Hematopoietic multipotent progenitor cell (in vitro differentiated cells): Measurements from ENCODE around the genes GPSM3, TSBP1 and HLA-DMA.

DNA sequence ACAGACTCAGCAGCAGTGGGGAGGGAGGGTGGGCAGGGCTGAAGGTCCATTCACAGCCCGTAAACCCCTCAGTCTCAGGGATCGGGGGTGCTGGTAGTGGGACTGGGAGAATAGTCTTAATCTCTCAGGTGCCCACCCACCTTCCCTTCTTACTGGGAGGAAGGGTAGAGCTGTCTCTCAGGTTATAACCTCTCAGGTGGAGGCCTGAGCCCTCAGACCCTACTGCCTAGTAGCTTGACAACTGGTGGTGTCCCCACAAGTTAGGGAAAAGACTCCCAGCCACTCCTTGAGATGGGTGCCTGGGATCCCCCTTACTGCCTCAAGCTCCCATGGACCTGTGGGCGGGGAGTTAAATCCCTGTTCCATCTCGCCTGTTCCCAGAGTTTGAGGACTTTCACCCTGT, 807 bp upstream of the PBX2 start:
- CAGE, long polyA plus RNA: no peak

DNA sequence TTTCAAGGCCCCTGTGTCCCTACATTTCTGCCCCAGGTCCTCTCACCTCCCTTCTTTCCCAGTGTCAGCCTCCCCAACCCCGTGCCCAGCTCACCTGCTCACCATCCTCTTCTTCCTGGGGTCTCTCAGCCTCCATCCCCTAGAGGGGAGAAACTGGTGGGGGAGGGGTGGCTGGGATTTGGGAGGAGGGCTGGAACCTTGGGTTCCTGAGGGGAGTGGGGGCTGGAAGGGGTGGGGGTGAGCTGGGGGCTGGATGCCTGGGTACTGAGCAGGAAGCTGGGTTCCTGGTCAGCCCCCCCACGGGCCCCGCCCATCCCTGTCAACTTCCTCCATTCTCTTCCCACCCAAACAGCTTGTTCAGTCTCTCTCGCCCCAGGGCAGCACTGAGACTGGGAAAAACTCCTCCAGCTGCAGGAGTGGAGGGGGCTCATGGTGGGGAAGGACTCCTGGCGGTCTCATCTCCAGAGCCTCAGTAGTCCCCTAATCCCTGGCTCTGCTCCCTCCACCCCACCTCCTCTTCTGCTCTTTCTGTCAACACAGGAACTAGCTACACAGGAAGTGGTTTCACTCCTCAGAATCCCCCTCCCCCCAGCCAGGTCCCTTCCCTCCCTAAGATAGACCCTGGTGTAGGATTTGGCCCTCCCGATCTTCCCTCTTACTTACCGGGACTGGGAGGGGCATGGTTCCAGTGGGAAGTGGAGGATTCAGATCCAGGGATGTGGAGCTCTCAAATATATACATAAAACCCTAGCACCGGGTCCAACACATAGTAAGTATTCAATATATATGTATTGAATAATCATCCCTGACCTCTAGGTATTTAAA, at the start of gene GPSM3:
Gene GPSM3 (minus strand): TSS at position 266 of the 825 bp plus-strand sequence.
- CAGE, long polyA plus RNA: start-site peak on the minus strand centred at position 248 of the sequence, 39 bp wide, 59 reads; start-site peak on the minus strand centred at position 520 of the sequence, 11 bp wide, 58 reads

DNA sequence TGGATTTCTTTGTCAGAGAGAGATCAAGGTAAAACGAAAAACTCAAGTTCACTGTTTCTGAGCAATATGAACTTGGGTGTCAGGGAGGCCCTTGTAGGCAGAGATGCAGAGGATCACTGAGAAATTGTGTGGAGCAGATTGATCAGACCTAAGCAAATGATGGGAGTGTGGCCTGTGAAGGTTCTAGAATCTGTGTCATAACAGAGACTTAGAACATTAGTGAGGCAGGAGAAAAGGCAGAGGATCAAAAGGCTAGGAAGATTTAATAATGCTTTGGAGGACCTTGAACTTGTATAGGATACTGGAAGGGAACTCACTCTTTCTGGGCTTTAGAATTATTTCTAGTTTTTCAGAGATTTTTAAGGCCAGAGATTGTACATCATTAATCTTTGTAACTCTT, at the start of gene TSBP1:
Gene TSBP1 (minus strand): TSS at position 161 of the 400 bp plus-strand sequence.
- CAGE, long polyA plus RNA: no peak

DNA sequence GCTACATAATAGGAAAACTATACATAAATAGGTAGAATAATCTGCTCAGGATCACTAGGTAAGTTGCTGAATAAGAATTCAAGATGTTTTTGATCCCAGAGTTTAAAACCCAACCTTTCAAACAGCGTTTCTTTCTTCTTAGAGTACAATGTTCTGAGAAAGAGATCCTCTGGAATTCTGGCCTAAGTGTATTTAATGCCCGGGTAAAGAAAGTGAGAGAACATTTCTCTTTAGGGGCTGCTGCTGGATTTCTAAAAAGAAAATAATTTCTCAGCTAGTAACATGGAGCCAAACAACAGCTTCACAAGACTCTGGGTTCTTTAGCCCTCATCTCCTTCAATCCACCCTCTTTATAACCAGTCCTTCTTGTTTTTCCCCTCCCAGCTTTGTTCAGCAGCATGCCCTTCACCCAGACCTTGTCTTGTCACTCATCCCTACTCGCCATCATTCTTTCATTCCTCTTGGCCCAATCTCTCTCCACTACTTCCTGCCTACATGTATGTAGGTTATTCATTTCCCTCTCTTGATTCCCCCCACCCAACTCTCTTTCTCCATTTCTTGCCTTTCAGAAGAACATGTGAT, 2.3 kb downstream of the HLA-DRA start:
- CAGE, long polyA plus RNA: no peak

GRCh38 chr6:32444507-32444745, 4.7 kb downstream of the HLA-DRA start:
- CAGE, long polyA plus RNA: no peak

GRCh38 chr6:32760990-32761507, 2.3 kb downstream of the HLA-DQB2 start:
- CAGE, long polyA plus RNA: no peak

GRCh38 chr6:32826582-32827655, 10.1 kb upstream of the HLA-DOB start:
- CAGE, long polyA plus RNA: no peak

DNA sequence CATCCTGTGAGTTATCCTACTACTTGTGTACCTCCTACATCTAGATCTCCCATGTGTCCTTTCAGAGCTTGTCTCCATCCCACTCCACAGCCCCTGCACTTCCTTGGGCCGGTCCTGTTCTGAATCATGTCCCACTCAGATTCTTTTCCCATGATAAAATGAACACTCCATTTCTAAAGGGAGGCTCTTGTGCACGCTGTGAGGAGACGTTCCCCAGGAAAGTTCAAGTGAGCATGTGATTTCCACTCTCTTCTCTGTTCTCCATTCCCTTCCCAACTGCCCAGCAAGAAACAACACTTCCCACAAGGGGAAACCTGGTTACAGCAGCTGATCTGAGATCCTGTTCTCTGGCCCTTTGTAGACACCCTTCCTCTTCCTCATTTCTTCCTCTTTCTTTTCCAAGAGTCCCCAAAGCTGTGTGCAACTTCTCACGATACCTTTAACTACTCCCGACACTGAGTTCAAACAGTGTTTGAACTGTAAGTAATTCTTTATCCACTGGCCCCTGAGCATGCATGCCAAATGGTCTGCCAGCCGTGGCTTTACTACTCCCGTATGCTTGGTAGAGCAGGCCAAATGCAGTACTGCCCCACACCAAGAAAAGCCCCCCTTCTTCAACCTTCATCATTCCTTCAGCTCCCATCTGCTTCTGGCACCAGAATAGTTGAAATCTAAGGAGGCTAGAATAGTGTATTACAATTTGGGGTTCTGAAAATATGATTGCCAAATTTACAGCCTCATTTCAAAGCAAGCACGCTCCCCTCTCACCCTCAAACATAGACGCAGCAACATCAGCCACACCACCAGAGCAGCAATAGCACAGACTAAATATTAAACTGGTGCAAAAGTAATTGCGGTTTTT, 4.5 kb downstream of the HLA-DMB start:
- CAGE, long polyA plus RNA: no peak

- CAGE, long polyA plus RNA: no peak
These were observed 3.6 kb upstream of the HLA-DMB start for GRCh38 chr6:32944291-32944952.

DNA sequence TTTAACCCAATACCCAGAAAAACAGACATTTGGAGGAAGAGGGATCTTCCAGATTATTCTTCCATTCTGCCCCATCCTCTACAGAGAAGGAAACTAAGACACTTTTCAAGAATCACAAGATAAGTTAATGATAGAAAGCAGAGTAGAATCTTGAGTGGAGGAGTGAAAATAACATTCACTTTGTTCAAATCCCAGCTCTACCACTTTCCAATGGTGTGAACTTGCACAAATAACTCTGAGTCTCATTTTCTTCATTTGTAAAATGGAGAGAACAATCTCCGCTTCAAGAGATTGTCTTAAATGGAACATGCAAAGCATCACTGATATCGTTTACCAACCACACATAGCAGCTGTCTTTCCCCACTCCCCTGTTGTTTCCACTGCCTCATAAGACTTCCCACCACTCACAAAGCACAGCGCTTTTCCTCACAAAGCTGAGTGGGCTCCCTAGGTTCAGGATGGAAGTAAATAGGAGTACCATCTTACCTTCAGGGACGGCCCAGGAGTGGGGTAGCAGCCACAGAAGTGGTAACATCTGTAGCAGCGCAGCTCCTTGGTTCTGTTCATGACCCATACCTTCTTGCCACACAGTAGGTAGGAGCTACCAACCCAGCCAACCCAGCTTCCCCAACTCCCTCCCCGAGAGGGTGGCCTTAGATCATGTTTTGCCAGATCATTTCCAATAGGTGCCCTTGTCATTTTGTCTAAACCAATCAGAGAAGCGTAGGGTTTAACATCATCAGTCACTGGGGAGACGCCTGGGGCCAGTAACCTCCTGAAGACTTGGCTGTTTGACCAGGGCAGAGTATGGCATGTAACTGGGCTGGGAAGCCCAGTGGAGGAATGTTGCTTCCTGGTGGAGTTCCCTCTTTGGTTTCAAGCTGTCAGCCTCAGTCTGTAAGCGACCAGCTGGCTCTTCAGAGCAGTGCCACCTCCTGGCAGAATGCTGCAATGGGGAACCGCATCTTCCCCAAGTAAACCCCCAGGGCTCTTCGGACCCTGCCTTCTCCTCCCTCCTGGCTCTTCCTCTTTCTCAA, at the start of gene HLA-DMA:
Gene HLA-DMA (minus strand): TSS at position 635 of the 1,037 bp plus-strand sequence.
- CAGE, long polyA plus RNA: start-site peak on the minus strand centred at position 614 of the sequence, 74 bp wide, 299 reads

DNA sequence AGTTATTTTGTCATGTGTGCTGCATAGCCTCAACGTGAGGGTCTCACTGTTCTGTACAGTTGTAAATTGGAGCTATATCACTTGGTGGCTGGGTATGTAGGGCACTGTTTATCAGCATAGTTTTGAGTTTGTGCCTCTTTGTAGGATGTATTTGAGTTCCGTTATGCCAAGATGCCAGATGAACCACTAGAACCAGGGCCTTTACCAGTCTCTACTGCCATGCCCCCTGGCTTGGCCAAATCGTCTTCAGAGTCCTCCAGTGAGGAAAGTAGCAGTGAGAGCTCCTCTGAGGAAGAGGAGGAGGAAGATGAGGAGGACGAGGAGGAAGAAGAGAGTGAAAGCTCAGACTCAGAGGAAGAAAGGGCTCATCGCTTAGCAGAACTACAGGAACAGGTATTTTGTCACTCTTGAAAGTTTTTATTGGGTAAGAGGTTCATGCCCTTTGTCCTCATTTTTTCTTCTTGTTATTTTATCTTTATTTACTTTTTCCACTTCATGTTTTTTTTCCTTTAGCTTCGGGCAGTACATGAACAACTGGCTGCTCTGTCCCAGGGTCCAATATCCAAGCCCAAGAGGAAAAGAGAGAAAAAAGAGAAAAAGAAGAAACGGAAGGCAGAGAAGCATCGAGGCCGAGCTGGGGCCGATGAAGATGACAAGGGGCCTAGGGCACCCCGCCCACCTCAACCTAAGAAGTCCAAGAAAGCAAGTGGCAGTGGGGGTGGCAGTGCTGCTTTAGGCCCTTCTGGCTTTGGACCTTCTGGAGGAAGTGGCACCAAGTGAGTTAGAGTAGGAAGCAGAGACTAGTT, 9.4 kb downstream of the BRD2 start:
- CAGE, long polyA plus RNA: start-site peak on the minus strand centred at position 203 of the sequence, 87 bp wide, 11 reads; start-site peak on the minus strand centred at position 560 of the sequence, 21 bp wide, 5 reads

- CAGE, long polyA plus RNA: no peak
These were observed 30.3 kb downstream of the COL11A2 start for GRCh38 chr6:33162093-33162300.

DNA sequence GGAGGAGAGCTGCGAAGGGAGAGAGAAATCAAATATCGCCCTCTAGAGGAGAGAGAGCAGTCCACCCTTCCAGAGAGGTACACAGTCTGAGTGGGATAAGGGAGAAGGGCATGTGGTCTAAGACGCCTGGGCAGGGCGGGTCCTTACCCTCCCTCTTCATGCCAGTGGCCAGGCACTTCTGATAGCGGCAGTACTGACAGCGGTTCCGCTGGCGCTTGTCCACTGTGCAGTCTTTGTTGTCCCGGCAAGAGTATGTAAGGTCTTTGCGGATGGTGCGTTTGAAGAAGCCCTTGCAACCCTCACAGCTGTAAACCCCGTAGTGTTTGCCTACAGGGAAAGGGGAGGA, 2.9 kb downstream of the RXRB start:
- CAGE, long polyA plus RNA: no peak

DNA sequence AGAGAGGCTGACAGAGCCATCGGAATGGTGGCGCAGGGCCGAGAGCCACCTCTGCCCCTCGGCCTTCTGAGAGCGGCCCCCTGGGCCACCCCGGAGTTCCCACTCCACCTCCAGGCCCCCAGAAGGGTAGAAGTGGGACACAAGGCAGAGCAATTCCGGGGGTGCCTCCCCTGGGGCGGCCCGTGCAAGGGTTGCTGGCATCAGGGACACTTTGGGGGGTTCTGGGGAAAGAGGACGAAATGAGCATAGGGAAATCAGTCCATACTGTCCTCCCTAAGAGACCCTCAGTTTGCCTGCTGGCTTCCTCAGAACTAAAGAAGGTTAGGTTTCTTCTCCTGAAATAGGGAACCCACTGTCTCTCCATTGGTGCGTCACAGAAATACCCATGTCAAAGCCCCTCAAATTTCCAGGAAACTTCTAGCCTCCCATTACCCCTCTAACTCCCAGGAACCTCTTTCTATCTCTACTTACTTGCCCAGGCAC, 5.7 kb upstream of the RGL2 start:
- CAGE, long polyA plus RNA: no peak

GRCh38 chr6:33425594-33426436, 6.0 kb downstream of the SYNGAP1 start:
- CAGE, long polyA plus RNA: start-site peak on the plus strand at chr6:33425792-33425809, 19 reads

- CAGE, long polyA plus RNA: no peak
These were observed 6.1 kb upstream of the BAK1 start for GRCh38 chr6:33586174-33586662.

DNA sequence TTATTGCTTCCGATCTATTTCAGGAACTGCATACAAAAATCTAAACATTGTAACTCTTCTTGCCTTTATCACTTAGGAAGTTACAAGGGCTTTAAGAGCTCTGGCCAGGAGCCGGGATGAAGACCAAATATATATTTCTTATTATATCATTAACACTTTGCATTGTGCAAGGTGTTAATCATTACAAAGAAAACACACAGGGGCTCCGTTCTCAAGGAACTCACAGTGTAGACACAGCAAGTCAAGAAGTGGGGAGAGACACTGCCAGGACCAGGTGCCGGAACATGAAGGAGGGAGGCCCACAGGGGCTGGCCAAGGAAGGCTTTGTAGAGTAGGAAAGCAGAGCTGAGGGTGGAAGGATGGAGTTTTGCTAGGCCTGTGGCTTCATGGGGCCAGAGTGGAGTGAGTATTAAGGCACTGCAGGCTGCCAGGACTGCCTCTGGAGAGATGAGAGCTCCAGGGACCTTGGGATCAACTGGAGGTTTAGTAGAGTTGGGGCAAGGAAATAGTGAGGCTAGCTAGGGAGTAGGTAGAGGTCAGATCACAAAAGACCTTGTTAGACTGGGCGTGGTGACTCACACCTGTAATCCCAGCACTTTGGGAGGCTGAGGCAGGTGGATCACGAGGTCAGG, 17.5 kb downstream of the ITPR3 start:
- CAGE, long polyA plus RNA: no peak

DNA sequence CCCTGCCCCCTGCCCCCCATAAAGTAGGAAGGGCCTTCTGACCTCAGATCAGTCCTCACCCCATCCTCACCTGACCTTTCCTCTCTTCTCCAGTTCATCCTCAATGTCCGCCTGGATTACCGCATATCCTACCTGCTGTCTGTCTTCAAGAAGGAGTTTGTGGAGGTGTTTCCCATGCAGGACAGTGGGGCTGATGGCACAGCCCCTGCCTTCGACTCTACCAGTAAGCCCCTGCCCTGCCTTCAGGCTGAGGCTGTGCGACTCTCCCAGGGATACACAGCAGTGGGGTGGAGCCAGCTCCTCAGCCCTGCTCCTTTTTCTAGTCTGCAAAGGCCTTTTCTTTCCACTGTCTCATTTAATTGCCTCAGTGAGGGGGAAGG, 38.0 kb downstream of the UQCC2 start:
- CAGE, long polyA plus RNA: no peak

DNA sequence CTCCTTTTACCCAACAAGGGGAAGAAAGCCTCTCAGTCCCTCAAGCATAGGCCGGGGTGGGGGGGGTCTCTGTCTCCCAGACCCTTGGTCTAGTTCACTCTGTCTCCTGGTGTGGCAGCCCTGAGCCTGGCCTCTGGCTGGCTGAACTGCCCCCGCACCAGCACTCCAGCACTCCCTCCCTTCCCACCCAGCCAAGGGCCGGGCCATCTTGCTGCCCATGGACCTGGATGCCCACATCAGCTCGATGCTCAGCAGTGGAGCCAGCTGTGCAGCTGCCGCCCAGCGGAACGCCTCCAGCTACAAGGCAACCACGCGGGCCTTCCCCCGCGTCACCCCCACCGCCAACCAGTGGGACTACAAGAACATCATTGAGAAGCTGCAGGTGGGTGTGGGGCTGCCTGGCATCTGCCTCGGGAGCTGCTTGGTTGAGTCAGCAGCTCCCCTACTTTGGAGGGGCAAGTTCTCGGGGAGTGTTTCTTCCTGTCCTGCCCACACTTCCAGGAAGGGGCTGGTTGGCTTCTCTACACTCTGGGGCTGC, 28.4 kb downstream of the UQCC2 start:
- CAGE, long polyA plus RNA: no peak

DNA sequence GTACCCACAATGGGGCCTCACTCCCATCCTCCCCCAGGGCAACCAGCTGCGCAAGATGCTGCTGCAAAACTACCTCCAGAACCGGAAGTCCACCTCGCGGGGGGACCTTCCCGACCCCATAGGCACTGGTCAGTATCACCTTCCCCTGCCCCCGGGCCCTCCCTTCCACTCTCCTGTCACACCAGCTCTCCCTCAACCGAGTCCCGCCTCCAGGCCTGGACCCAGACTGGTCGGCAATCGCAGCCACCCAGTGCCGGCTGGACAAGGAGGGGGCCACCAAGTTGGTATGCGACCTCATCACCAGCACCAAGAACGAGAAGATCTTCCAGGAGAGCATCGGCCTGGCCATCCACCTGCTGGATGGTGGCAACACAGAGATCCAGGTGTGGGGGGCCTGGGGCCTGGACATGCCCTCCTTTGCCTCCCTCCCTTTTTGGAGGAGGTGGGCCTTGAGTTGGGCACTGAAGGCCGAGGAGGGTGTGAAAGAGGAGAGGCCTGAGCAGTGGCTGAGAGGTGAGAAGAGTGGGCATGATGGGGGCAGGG, 26.9 kb downstream of the UQCC2 start:
- CAGE, long polyA plus RNA: no peak